Mesenchymal stem cell of the bone marrow (primary cell): ENCODE measurements around the gene TNFSF15.

- CAGE, long polyA plus RNA = no peak
Observed at GRCh38 chr9:113588820-113589864, 125.6 kb downstream of the RGS3 start.

DNA sequence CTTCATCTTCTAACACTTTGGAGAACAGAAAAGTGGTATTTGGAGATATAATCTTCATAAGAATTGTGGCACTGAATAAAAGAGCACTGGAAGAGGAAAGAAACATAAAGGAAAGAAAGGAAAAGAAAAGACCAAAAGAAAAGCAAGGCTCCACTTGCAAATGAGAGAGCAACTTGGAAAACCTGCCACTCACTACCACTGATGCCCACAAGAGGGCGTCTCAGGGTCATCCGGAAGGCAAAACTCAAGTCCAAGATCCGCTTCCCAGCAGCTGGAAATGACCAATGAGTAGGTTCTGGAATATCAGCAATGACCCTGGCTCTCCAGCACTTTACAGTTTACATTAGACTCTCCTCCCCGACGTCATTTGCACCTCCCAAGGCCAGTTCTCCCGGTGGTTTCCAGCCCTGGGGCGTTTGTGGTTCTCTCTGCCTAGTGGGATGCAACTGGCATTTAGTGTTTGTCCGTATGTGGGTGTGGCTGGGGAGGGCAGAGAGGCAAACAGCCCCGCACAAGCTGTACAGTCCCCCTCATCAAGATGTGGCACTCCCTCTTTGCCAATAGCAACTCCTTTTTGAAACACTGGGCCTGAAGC, 193.8 kb upstream of the ZNF618 start:
- CAGE, long polyA plus RNA = no peak

DNA sequence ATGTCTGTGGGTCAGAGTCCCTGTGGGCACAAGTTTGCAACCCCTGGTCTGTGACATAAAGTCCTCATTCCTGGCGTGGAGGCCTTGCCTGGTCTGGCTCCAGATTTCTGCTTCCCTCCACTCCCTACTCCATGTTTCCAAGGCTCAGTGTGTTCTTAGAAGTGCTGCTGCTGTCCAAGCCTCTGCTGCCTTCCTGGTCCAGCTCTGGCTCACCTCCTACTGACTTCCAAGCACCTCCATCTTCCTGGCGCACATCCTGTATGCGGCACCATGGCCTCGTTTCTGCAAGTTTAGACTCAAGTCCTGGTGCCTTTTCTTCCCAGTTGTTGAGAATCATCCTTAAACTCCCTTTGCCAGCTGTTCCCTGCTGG, 88.7 kb downstream of the AMBP start:
- CAGE, long polyA plus RNA = no peak

GRCh38 chr9:113993676-113994466, 84.2 kb downstream of the AMBP start:
- CAGE, long polyA plus RNA = no peak

GRCh38 chr9:114077316-114077905, 689 bp downstream of the AMBP start:
- CAGE, long polyA plus RNA = no peak

- CAGE, long polyA plus RNA = no peak
Observed at GRCh38 chr9:114082435-114083069, 4.5 kb upstream of the AMBP start.

DNA sequence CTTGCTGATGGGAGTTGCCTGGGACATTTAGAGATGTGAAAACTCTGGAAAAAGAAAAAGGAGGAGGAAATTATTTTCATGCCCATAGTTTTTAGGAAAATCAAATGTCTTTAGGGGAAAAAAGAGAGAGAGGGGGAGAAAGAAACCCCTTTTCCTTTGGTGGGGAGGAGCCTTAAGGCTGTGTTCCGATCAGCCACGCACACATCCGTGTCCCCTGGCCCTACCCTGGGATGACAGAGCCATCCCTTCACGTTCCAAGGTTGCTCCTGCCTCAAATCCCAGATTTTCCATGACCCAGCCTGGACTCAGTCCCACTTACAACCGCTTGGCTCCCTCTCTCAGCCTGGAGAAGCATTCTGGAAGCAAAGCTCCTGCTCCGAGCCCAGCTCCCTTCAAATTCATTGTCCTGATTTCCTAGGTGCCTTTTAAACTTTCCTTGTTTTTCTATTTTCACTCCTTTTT, 78.4 kb downstream of the COL27A1 start:
- CAGE, long polyA plus RNA = no peak

DNA sequence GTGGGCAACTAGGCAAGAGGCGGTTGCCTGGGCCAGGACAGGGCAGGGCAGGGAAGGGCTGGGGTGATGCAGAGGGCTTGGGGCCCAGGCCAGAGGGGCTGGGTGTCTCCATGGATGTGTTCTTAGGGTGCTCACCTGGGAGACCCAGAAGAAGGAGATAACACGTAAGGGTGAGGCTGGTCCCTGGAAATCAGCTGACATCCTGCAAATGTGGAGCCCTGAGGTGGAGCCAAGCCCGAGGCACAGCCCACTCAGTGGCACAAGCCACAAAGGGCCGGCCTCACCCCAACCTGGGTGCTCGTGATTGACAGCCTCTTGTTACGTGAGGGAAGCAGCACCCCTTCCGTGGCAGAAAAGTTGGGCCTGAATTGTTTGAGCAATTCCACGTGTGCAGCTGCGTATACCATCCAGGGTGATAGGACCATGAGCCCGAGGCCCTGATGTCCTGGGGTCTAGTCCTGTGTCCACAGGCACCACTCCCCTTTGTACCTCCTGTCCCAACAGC, 4.7 kb downstream of the ORM2 start:
- CAGE, long polyA plus RNA = no peak

DNA sequence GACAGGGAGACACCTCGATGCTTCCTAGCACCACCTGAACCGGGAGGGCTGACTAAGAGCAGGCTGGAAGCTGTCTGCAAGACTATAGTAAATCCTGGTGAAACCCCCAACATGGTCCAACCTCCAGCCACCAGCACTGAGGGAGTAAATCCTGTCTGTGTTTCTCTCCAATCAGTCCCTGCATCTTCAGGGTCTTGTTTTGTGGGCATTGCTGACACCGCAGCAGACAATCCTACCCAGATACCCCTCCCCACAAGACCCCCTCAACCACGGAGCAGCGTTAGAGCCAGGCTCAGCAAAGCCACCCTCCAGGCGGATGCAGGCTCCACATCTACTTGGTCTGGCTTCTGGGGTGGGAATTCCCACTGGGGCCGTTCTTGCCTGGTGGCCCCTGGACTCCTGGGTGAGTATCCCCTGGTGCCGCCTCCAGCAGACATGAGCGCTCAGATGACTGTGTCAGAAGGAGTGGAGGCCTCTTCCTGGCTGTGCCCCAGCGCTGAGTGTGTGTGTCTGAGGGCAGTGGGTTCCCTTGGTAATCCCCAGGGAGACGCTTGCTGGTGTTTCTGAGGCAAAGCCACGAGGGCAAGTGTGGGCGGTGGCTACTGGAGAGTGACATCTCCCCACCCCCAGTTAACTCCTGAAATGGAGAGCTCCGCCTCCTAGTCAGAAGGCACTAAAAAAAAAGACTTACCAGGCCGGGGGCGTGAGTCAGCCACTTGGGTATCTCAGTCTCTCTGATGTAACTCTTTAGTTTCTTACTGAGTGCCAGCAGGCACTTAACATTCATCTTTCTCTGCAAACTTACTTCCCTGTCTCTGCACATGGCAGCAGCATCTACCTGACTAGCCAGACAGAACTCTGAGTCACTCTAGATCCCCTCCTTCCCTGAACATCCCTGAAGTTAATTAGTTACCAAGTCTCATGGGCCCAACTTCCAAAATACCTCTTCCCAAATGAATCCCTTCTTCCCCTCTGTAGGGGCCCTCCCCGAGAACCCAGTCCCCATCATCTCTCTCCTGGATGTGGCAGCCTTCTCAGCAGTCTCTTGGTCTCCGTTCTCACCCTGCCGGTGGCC, 19.2 kb downstream of the ORM2 start:
- CAGE, long polyA plus RNA = no peak

- CAGE, long polyA plus RNA = no peak
Observed at GRCh38 chr9:114357828-114358415, 28.3 kb downstream of the ORM2 start.

DNA sequence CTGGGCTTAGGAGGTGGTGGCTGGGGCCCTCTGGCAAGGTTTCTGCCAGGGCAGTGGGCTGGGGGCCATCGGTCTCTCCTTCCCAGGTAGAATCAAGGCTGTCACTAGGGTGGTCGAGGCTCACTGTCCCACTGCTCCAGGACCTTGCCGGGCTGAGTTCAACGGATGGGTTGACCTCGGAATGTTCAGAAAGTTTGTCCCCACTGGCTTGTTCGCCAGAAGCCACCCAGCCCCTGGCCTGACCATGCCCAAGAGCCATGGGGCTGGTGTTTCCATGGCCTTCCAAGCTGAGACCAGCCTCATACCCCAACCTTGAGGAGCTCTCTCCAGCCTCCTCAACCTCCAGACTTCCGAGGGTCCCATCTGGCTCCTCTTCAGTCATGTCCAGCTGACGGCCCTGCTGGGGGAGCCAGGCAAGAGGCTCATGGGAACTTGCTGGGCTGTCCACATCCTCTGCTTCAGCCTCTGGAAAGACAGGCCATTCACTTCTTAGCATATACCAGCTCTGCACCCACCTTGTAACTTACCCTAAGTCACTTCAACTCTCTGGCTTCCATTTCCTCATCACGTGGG, 10.6 kb downstream of the AKNA start:
- CAGE, long polyA plus RNA = no peak

DNA sequence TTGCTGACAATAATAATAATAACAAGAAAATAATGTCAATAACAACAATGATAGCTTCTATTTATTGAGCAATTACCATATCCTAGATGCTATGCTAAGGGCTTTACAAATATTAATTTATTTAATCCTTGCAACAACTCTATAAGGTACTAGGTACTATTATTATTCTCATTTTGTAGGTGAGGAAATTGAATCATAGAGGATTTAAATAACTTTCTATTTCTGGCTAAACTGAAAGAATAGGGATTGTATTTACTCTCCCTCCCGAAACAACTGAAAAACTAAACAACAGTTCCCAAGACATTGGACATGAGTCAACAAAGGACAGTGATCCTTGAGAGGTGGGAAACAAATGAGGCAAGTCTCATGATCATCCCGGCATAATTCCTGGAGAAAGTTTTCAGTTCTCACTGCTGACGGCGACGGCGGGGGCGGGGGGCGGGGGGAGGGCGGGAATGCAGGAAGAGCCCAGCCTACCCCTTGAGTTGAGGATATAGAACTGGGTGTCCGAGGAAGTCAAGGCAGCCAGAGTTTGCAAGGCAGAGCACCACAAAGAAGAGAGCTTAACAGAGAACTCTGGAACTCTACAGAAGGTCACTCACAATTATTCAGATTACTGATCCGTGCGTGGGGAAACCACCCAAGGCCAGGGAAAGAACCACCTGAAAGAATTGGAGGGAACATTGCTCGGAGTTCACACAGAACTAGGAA, 27.3 kb upstream of the WHRN start:
- CAGE, long polyA plus RNA = no peak

GRCh38 chr9:114622149-114622348, 11.0 kb downstream of the TMEM268 start:
- CAGE, long polyA plus RNA = no peak

DNA sequence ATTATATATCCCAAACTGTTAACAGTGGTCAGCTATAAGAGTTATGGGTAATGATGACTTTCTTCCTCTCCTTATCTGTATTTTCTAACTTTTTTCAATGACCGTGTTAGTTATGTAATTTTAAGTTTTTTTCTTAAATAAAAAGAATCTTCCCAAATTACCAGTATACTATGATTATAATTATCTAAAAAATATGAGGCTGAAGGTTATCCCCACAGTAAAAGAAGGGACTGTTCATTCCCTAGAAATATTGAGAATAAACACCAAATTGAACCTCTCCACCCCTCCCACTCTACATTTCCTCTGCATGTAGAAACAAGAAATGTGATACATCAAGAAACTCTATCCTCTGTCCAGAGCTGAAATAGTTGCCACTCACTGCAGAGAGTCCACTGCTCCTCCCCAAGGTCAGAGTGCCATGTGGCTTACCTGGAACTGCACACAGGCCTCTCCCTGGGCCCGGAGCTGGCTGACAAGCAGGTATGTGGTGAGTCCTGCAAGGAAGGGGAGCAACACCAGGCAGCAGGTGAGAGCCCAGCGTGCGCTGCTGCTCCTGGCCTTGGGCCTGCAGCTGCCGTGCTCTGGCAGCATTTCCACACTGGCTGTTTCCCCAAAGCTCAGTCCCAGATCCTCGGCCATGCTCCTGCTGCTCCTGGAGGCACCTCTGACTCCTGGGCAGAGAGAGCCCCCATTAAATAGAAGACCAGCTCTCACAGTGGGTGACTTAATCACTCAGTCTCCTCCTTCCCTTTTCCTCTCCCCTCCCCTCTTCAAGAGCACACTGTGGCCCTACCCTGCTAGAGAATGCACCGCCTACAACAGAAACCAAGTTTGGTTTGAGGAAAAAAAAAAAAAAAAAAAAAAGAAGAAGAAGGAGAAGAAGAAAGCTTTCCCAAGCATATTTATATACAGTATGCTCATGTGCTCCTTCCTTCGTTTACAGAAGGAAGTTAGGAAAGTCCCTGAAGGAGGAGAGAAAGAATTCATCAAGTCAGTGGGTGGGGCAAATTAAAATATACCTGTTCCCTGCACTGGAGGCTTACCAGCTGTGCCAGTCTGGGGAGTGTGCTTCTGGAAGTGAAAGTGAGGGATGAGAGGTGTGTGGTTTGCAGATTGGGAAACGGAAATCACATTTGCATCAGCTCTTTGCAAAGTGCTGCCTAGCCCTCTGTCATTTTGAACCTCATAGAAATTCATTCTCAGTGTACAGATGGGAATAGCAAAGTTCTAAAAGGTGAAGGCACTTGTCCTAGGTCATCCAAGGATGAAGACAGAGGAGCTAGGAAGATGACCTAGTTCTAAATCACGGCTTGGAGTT, at the start of gene TNFSF15:
TSS of gene TNFSF15 (minus strand) at position 666 of the 1,318 bp plus-strand sequence.
- CAGE, long polyA plus RNA = no peak

DNA sequence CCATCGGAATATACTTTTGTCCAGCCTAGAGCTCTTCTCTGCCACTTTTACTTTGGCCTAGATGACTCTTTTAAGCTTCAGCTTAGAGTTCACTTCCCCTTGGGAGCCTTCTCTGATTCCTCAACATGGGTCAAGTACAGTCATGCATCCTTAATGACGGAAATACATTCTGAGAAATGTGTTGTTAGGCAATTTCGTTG, 14.9 kb upstream of the TNFSF15 start:
- CAGE, long polyA plus RNA = no peak

GRCh38 chr9:114909600-114910077, 20.8 kb downstream of the TNFSF8 start:
- CAGE, long polyA plus RNA = no peak

DNA sequence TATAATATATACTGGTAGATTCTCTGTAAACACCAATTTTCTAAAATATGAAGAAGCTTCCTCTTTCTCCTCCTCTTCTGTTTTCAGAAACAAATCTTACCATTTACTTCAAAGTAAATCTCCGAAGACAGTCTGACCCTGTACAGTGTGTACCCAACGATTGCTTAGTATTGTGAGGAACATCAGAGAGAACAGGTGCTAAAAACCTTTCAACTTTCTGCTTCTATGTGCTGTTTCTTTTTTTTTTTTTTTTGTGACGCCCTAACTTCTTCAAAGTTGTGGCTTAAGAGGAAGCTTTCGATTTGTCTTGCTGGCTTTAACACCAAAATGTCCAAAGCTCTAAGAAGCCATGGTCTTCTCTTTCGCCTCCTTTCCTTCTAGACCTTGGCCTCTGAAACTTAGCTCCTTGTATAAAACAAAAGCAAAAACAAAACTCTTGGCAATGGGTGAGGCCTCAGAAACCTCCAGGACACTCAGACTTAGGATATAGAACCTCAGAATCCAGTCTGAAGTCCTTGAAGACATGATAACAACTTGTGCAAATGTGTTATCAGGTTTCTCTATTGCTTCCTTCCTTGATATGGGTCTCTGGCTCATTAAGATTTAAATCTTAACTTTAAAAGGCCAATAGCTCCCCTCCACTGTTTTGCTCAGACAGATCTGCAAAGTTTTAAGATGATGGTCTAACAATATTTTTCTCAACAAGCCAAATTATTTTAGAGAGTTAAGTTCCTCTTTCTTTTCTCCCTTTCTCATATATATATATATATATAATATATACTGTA, 1.1 kb downstream of the TNFSF8 start:
- CAGE, long polyA plus RNA = no peak

- CAGE, long polyA plus RNA = no peak
Observed at GRCh38 chr9:115020505-115021321, 90.3 kb upstream of the TNFSF8 start.

DNA sequence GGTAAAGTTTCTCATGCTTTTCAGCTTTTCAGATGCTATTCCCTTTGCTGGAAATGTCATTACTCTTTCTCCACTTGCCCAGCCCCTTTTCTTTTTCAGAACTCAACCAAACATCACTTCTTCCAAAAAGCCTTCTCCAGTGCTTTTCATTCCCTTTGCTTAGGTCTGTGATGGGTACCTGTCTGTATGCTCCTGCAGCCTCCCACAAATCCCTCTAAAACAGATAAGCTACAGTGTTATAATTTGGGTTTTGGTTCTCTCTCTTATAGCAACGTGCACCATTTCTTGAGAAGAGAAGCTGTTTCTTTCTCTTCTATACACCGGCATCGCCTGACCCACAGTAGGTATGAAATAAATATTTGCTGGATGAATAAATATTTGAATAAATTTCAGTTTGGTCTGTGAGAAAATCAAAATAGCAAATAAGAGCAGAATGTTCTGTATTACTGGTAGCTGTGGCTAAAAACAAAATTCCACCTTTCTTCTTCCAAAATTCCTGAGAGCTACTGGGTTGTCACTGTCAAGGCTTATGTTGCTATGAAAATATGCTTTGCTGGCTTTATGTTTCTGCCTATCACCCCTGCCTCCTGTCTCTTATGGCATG, 49.1 kb downstream of the TNC start:
- CAGE, long polyA plus RNA = no peak

DNA sequence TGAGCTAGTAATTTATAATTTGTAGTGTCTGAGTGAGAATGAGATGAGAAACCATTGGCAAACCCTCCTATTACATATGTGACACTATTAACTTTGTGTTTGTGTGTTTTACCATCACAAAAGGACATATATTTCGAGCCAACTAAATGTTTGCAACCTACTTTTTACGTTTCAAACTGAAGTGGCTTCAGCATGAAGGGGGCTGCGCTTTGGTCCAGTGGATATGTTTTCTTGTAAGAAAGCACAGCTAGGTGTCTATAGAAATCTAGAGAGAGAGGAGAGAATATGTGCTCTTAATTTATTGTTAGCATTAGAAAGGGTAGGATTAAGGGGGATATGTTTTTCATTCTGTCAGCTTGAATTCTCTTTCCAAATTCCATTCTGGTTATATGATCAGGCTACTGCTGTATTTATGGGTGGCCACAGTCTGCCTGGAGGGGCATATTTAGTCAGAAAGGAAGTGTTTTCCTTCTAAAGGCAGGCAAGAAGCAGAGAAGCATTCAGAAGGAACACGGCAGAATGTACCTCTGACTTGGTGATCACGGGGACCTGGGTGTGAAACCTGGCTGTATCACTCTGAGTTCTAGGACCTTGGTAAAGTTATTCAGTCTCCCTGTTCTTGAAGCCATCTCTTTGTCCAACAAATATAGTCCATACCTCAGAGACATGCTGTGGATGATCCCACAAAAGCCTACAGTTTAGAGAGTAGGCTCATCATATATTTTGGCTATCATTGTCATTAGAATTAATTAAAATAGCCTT, 2.9 kb downstream of the TNC start:
- CAGE, long polyA plus RNA = no peak